T47D (cell line): ENCODE measurements around the genes ASL, TPST1, KCTD7 and SBDS.

GRCh38 chr7:65955558-65956256, 26.3 kb downstream of the GUSB start:
- RRBS: no CpG with 5 or more reads among the region's 7 CpGs

GRCh38 chr7:66075233-66076231, at the start of gene ASL:
ASL (plus strand) TSS chr7:66075819.
- RRBS: 1% methylated on average over 39 of the region's 76 CpGs

DNA sequence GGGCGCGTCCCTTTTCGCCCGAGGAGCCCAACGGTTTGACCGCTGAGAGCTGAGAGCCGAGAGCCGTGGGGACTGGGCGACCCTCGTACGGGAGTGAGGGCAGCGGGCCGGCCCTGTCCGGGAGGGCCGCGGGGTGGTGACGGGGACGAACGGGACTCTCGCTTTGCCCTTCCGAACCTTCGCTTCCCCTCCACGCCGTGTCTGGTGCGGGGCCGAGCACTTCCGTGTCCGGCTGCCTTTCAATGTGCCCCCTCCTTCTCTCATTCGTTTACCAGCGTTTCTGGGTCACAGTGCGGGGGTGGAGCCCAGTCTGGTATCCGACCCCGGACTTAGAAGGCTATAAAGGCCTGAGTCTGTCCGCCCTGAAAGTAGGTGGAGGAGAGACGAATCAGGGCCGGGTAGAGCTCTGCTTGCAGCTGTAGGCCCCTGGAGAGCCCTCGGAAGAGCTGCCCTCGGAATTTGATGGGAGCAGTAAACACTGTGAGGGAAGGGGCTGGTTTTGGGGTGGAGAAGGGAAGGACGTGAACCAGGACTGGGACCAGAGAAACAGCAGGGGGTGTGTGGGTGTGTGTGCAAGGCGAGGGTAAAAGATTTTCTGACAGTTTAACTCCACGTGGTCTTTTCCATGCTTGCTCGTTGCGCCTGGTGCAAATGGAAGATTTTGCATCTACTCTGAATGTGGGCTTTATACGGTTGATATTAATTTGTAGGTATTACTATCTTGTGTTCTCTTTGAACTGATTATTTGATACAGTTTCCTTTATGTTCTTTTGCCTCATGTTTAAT, 529 bp downstream of the CRCP start:
- RRBS: 1% methylated on average over 17 of the region's 44 CpGs

DNA sequence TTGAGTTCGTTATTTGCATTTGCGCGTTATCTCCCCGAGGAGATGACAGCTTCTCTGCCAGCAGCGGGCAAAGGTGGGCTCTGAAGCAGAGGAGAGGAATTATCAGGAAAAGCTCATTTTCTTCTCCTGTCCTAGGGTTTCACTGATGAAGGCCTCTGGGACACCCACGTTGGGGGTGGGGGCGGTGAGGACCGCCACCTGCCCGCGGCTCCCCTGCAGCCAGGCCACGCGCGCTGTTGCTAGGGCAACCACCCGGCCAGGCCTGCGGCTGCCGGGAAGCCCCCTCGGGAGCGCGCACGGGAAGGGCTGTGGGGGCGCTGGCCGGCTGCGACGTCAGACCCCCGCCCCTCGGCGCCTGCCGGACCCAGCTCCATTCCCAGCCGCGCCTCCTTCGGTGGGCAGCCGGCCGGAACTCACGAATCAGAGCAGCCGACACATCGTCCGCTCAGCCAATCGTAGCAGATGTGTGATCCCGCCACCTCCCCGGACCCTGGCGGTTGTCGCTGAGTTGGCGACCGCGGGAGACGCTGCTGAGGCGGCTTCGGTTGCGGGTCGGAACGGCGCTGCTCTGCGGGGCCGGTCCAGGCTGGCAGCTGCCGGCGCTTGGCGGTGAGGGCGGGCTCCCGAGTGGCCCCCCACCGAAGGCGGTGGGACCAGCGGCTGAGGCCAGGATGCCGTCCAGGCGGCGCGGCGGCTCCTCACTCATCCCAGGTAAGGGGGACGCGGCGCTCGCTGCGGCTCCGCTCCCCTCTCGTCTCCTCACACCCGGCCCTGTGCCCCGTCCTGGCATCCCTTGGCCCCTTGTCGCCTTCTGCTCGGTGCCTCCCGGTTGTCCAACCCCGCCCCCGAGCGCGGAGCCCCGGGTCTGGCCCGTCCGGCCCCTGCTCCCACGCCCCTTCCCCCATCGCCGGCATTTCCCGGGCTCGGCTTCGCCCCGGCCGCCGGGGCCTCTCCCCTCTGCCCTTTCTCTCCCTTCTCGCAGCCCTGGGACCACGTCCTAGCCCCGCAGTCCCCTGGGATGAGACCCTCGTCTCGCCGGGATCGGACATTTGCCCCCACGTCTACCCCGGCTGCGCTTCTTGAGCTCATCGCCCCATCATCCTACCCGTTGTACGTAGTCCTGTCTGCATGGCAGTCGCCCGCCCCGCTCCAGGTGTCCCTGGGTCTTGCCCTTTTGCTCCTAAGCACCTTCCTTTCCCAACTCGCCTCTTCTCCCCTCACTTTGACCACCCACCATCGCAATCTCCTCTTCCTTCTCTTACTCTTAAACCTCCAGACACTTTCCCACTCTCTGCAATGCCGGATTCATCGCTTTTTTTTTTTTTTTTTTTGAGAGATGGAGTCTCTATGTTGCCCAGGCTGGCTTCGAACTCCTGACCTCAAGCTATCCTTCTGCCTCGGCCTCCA, at the start of gene TPST1:
TSS of gene TPST1 (plus strand) at position 523 of the 1,407 bp plus-strand sequence.
- RRBS: 1% methylated on average over 44 of the region's 117 CpGs

DNA sequence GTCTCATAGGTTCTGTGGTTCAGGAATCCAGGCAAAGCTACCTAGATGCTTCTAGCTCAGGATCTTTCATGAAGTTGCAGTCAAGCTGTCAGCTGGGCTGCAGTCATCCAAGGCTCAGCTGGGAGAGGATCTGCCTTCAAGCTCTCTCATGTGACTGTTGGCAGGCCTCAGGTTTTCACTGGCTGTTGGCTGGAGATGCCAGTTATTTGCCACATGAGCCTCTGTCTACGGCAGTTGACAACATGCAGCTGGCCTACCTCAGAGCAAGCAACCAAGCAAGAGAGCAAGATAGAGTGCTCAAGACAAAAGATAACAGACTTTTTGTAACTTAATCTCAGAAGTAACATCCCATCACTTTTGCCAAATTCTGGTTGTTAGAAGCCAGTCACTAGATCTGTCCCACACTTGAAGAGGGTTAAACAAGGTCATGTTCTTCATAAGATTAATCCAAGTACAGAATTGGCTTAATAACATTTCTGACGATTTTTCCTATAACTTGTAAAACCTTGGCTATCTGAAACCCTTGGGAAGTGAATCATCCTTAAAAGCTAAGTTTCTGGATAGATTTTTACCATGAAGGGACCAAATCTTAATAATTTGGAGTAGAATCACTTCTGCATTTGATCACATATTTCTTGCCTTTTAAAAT, 125.9 kb downstream of the TPST1 start:
- RRBS: no CpG with 5 or more reads among the region's 2 CpGs

- RRBS: no CpG with 5 or more reads among the region's 3 CpGs
These were observed 166.1 kb downstream of the TPST1 start for GRCh38 chr7:66371206-66371594.

DNA sequence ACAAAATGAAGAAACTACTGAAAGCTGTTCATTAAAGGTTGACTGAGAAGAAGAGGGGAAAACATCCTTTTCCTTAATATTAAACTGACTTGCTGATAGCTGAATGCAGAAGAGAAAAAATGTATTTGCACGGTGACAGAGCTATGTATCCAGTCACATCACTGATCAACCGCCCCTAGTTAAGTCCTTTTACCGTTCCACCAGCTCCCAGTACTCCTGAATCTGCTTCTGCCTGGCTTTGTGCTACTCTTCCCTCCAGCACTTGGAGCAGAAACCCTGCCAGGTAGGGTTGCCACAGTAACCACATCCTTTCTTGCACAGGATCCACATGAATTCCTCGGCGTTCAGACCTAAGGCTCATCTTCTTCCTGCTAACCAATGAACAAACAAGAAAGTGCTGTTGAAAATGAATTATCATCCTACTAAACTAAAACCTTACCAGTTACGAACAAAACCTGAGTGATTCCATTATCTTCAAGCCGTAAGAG, 52.1 kb upstream of the KCTD7 start:
- RRBS: no CpG with 5 or more reads among the region's 7 CpGs

DNA sequence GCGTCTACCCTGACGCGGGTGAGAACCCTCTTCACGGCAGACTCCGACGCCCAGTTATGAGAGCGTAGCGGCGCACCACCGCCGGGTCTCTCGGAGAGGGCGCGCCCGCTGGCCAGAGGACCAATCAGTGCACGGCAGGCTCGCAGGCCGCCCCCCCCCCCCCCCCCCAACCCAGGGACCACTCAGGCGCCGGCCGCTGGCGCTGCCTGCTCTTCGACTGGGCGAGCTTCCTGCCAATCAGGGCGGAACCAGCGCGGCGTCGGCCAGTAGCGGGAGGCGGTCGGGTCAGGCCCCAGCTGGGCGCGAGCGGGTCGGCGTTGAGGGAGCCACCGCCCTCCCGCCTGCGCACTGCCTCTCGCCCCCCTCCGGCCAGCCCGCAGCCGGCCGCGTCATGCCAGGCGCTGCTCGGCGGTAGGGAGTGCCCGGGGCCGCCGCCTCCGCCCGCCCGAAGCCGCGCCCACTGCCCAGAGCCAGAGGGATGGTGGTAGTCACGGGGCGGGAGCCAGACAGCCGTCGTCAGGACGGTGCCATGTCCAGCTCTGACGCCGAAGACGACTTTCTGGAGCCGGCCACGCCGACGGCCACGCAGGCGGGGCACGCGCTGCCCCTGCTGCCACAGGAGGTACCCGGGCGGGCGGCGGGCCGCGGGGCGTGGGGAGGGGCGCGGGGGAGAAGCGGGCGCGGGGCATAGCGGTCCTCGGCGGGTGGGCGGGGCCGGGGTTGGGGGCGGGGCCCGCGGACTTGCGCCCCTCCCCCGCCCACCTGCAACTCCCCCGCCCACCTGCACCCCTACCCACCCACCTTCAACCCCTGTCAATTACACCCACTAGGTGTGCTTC, at the start of gene KCTD7:
TSS of gene KCTD7 (plus strand) at position 295 of the 839 bp plus-strand sequence.
- RRBS: 2% methylated on average over 33 of the region's 96 CpGs

- RRBS: no CpG with 5 or more reads among the region's 9 CpGs
These were observed 8.4 kb upstream of the RABGEF1 start for GRCh38 chr7:66732106-66732460.

DNA sequence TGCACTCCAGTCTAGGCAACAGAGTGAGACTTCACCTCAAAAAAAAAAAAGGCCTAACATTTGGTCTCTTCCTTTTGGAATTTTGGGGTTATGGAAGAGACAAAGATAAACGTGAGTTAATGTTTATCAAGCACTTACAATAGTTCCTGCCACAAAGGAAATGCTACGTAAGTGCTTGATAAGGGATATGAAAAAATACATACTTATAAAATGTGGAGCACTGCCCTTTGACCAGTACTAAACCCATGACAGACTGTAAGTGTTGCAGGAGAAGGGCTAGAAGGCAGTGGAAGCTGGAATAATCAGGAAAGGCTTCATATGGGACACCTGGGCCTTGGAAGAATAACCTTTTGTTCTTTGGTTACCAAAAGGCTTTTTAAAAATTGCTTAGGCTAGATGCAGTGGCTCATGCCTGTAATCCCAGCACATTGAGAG, 25.5 kb downstream of the TMEM248 start:
- RRBS: no CpG with 5 or more reads among the region's 2 CpGs

DNA sequence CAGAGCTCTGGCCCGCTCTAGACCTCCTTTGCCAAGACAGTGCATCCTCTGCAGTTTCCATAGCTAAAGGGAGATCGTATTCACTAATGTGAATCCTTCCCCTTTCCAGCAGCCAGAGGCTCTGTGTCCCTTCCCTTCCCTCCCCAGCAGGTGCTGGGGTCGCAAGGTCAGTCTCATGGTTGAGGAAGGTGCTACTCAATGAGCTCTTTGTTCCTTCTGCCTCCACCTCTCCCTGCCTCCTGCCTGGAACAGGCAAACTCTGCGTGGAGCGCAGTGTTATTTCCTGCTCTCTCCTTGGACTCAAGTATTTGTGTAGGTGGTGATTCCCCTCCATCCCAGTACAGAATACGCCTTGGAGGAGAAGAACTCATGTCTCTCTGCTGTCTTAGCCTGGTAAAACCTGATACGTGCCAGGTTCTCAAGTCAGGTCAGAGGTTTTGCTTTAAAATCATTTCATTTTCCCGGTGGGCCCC, 36.4 kb downstream of the SBDS start:
- RRBS: 71% methylated on average over 1 of the region's 8 CpGs

- RRBS: no CpG with 5 or more reads among the region's 18 CpGs
These were observed 892 bp downstream of the SBDS start for GRCh38 chr7:66994370-66995018.

DNA sequence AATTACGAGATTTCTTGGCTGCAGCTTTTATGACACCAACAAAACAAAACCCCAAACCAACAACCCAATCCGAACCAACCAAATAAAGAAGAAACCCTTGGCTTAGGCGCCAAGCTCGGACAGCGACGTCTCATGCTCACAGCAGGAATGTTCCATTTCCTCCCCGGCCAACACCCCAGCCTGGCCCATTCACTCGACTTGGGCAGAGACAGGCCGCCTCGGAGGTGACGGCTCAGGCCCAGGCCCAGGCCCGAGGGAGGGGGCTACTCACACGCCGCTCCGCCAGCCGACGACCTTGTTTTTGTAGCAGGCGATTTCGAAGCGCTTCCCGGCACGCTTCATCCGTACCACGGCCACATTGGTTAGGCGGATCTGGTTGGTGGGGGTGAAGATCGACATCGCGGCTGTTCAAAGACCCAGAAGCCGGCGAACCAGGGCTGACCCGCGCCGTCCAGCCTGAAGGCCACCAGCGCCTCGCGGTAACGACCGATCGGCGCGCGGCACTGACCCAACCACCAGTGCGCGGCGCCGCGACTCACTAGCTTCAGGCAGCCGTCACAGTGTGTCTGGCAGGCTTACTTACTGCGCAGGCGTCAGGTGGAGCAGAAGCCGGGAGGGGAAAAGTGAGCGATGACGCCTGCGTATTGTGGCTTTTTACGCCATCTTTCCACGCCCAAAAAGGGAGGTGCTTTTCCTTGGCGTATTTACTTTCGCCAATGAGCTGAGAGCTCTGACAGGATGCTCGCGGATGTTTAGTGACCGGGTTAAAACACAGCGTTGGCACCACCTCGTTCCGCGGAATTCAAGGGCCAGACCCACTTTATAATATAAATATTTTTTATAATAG, at the start of gene SBDS:
TSS of gene SBDS (minus strand) at position 568 of the 847 bp plus-strand sequence.
- RRBS: 1% methylated on average over 4 of the region's 65 CpGs

DNA sequence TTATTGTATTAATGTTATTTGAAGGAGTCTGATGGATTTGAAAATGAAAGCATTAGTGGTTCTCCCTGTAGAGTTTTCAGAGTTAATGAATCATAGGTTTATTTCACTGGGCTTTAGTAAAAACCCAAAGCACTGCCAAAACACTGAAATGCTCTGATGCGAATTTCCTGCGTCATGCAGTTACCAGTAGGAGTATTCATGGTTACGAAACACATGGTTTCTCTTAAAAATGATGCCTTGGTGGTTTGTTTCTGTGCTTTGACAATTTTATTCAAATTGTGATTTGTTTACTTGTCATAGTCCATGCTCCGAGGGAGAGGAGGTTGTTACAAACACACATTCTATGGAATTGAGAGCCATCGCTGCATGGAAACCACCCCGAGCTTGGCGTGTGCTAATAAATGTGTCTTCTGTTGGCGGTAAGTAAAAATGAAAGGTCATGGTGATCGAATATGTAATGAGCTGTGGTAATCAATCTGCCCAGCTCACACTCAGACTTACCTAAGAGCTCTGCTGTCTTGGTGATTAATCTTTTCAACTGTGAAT, 70.4 kb downstream of the TYW1 start:
- RRBS: no CpG with 5 or more reads among the region's 9 CpGs

- RRBS: no CpG with 5 or more reads among the region's 10 CpGs
These were observed 104.5 kb downstream of the TYW1 start for GRCh38 chr7:67101070-67101590.

- RRBS: no CpG with 5 or more reads among the region's 7 CpGs
These were observed 126.7 kb downstream of the TYW1 start for GRCh38 chr7:67123122-67124008.

DNA sequence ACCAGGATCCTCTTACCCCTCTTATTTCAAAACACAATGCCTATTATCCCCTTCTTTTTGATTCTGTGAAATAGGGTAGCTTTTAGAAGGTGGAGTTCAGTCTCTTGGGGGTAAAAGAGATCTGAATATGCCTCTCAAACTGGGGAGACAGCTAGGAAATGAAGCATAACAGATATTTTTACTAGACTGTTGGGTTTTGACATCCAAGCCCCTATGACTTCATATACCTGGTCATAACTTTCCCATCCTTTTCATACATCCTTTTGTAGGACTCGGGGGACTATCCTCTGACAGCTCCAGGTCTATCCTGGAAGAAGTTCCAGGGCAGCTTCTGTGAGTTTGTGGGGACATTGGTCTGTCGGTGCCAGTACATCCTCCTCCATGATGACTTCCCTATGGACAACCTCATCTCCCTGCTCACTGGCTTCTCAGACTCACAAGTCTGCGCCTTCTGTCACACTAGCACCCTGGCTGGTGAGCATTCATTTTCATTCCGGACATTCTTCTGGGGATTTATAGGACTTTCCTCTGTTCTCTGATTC, 32.0 kb downstream of the SPDYE21 start:
- RRBS: no CpG with 5 or more reads among the region's 4 CpGs

DNA sequence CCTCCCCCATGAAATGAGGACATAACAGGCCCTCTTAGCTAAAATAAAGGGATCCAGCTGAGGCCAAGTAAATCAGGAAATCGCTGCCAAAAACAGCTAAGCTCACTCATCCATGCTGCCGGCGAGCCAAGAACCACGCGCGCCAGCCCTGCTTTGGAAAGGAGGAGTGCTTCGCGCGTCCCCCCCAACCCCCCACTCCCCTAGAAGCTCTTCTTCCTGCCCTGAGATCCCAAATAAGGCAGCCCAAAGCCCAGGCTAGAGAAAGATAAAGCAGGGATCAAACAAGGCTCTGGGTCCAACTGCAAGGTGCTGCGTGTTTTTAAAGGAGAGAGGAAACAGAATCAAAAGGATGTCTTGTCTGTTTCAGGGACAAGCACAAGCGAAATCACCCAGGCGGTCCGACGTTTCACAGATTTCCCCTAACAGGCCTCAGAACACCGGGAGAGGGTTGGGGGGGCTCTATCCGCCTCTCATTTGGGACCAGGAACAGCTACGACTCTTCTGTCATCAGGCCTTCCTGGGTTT, 168.3 kb upstream of the AUTS2 start:
- RRBS: no CpG with 5 or more reads among the region's 17 CpGs

DNA sequence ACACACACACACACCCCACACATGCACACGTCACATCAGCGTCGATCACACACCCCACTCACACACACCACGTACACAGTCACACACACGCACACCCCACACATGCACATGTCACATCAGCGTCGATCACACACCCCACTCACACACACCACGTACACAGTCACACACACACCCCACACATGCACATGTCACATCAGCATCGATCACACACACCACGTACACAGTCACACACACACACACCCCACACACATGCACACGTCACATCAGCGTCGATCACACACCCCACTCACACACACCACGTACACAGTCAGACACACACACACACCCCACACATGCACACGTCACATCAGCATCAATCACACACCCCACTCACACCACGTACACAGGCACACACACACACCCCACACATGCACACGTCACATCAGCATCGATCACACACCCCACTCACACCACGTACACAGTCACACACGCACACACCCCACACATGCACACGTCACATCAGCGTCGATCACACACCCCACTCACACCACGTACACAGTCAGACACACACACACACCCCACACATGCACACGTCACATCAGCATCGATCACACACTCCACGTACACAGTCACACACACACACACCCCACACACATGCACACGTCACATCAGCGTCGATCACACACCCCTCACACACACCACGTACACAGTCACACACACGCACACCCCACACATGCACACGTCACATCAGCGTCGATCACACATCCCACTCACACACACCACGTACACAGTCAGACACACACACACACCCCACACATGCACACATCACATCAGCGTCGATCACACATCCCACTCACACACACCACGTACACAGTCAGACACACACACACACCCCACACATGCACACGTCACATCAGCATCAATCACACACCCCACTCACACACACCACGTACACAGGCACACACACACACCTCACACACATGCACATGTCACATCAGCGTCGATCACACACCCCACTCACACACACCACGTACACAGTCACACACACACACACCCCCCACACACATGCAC, 635.4 kb upstream of the GALNT17 start:
- RRBS: no CpG with 5 or more reads among the region's 44 CpGs

DNA sequence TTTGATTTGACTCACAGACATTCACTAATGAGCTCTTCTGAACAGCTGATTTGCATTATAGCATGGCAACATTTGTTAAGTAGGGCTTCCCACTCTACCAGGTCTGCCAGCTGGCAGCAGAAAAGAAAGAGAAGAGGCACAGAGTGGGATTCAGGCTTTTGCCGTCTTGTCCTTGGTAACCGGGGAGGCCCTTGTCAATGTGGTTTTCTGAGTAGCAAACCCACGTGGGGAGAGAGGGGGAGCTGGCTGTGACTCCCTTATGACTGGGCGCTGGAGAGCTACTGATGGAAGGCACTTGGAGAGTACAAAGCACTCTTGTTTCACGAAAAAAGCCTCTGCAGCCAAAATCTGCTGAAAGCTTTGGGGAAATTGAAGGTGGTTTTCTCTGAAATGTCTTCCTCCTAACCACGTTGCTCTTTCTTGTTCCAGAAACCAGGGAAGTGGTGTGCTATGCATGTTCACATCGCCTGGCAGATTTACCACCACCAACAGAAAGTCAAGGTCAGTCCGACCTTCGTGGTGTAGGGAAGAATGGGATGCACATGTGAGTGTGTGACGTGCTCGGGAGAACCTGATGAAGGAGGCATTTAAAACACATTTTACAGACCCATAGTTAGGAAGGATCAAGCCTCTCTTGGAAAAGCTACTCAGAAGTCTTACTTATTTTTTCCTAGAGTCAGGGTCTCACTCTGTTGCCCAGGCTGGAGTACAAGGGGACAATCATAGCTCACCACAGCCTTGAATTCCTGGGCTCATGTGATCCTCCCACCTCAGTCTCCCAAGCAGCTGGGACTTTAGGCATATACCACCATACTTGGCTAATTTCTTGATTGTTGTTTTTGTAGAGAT, 355.0 kb upstream of the GALNT17 start:
- RRBS: no CpG with 5 or more reads among the region's 11 CpGs